ENCODE data around the gene CGA.

- PRO-cap, result unidirectional peak, plus-strand start at chr6:85451904
These were observed 2.0 kb downstream of the NT5E start for GRCh38 chr6:85451840-85452231.

DNA sequence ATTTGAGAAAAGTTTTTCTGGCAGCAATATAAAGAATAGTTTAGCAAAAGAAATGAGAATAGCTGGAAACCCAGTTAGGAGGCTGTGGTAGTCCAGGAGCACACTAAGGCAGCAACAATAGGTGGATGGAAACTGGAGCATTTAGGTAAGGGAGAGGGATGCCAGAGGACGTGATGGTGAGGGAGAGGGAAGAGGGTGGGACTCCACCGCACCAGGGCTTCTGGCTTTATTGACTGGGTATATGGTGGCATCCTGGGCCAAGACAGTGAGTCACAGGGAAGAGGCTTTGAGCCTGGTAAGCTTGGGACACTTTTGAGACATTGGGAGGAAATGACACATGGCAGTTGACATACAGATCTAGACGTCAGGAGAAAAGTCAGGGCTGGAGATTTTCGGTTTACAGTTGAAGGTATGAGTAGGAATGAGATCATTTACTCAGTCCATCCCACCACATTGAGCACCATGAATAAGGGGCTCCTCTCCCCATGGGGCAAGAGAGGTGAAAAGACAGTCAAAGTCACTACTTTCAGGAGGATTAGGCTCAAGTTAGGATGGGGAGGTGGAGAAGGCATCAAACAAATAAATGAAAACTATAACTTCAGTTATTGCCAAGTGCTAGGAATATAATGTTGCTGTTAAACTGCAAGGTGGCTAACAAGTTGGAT lies 14.9 kb downstream of the NT5E start:
- PRO-cap, result no peak

GRCh38 chr6:85551306-85551688 lies 42.4 kb downstream of the SNX14 start:
- PRO-cap, result no peak

DNA sequence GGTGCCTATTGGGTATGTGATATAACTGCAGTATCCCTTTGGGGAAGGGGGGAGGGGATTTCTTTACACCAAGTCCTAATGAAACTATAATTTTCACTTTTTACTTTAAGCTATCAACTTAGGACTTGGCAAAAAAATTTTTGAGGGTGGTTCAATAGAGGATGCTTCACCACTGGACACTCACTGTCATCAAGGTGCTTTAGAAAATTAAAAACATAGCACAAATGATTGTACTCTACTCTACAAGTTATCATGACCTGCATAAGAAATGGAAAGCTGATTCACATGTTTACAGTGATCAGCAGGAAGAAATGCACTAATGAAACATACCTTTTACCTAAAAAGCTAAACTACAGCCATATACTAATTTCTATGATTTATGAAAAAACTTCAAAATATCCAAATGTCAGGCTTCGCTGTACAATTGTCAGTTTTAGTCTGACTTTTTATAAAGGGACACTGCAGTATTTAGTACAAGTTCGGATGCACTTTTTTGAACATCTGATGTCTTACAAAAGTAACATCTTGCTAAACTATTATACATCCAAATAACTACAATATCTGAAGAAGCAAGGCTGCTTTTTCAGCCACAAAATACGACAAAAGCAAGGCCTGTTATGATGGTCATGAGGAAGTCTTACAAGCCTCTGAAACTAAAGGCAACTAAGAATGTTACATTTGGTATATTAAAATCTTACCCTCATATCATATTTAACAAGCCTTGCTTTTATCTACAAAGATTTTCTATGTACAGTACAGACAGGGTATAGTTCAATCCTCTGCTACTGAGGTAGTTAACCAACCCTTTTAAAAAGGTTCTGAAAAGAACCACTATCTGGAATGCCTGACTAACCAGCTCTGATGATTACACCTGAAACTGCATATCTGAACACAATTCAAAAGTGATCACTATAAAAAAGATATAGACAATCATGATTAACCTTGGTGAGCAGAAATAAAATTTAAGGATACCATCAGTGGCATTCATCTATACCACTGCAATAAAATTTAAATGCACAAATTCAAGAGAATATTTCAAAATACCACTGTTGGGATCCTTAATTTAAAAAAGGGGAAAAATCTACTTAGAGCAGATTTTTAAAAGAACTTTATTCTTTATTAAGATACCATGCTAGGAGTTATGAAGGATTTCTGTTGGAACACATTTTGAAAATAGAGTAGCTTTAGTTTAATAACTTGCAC lies 18.2 kb upstream of the SNX14 start:
- PRO-cap, result no peak

DNA sequence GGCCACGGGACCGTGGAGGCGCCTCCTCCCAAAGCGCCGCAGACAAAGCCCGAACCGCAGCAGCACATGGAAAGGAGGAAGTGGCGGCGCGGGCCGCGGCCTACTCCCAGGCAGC lies 282 bp downstream of the SYNCRIP start:
- PRO-cap, result no peak

DNA sequence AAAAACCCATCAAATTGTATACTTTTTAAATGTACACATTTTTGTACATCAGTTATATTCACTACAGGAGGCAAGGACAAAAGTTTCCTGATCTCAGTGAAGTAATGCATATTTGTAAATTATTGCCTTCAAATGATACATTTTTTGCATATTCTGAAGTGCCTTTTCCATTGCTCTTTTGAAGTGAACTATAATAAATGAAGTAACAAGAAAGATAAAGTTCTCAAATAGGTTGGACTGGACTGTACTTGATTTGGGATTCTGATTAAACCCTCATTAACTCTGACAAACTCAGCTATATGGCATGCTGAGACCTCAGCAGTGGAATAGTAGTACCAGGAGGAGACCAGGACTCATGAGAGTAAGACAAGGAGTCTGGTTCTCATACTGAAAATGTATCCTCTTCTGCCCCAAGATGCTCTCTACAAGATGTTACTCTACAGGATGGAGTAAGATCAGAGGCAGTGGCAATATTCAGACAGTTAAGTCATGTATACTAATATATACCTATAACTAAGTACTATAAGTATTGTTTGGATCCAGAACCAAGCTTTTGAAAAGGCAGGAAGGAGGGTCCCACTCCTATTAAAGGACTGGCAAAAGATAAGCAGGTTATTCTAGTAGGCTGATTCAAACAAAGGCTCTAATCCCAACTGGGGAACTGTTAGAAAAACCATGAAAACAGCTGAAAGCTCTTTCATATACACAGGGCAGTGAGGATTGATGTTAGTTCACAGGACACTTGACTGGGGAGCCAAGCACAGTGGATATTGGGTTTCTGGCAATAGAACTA lies 31.9 kb upstream of the SYNCRIP start:
- PRO-cap, result no peak

- PRO-cap, result no peak
These were observed 33.7 kb upstream of the SYNCRIP start for GRCh38 chr6:85676294-85676872.

GRCh38 chr6:85680326-85680902 lies 37.7 kb upstream of the SYNCRIP start:
- PRO-cap, result no peak

- PRO-cap, result no peak
These were observed 362.2 kb upstream of the SYNCRIP start for GRCh38 chr6:86005015-86005214.

GRCh38 chr6:86057166-86057766 lies 414.6 kb upstream of the SYNCRIP start:
- PRO-cap, result no peak

DNA sequence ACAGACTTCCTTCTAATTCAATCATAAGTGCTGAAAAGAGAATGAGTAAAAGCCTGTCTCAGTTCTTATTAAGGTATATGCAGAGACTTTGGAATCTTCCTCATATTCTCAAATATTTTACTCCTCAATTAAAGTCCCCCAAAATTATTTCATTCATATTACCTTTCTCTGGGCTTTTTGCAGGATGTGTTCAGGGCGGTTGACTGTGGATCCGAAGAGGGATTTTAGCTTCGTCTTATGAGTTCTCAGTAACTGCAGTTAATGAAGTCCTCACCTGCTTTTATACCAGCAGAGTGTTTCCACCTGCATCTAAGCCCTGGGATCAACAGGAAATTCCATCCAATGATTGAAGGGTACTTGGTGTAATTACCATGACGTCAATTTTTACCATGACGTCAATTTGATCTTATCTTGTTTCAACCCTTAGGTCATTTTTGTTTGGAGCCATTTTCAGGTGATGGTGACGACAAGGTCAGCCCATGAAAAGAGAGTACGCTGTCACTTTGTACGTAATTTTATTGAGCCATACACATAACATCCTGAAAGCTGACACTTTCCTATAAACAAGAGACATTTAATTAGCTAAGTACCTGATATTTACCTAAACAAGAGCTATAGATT lies at the start of gene CGA:
Gene CGA, minus strand, starts transcription at position 256 of the 621 bp plus-strand sequence.
- PRO-cap, result no peak

GRCh38 chr6:87264383-87264956 lies 57.9 kb upstream of the SMIM8 start:
- PRO-cap, result unidirectional peak, plus-strand start at chr6:87264627

- PRO-cap, result no peak
These were observed 27.6 kb downstream of the ORC3 start for GRCh38 chr6:87617497-87617921.

GRCh38 chr6:87698368-87699111 lies 3.5 kb downstream of the AKIRIN2 start:
- PRO-cap, result no peak

GRCh38 chr6:87702342-87702590 lies 233 bp upstream of the AKIRIN2 start:
- PRO-cap, result bidirectional peak, plus-strand start at chr6:87702528, minus-strand start at chr6:87702232

DNA sequence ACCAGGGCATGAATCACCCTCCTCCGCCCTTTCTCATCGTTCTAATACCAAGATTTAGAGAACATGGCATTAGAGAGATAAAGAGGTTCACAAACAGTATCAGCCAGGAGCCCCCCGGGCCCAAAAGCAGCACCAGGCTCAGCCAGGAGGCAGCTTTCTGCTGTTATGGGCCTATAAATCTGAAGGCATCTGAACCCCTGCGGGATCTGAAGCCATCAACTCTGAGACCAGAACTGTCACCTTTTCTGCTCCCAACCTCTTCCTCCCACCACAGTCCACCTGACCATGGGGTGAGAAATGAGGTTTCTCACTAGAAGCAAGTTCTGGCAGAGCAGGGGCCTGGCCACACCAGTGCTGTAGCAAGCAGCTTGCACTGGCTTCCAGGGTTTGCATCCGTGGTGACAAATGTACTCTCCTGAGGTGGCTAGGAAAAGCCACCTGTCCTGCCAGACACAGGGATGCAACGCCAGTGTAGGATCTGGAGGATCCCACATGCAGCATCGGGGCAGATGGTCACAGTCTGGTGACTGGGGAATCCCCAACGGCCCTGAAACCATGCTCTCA lies 122.3 kb upstream of the SPACA1 start:
- PRO-cap, result no peak

- PRO-cap, result no peak
These were observed 349.0 kb downstream of the RNGTT start for GRCh38 chr6:88614214-88614949.

GRCh38 chr6:89021638-89022146 lies 58.3 kb upstream of the RNGTT start:
- PRO-cap, result no peak

DNA sequence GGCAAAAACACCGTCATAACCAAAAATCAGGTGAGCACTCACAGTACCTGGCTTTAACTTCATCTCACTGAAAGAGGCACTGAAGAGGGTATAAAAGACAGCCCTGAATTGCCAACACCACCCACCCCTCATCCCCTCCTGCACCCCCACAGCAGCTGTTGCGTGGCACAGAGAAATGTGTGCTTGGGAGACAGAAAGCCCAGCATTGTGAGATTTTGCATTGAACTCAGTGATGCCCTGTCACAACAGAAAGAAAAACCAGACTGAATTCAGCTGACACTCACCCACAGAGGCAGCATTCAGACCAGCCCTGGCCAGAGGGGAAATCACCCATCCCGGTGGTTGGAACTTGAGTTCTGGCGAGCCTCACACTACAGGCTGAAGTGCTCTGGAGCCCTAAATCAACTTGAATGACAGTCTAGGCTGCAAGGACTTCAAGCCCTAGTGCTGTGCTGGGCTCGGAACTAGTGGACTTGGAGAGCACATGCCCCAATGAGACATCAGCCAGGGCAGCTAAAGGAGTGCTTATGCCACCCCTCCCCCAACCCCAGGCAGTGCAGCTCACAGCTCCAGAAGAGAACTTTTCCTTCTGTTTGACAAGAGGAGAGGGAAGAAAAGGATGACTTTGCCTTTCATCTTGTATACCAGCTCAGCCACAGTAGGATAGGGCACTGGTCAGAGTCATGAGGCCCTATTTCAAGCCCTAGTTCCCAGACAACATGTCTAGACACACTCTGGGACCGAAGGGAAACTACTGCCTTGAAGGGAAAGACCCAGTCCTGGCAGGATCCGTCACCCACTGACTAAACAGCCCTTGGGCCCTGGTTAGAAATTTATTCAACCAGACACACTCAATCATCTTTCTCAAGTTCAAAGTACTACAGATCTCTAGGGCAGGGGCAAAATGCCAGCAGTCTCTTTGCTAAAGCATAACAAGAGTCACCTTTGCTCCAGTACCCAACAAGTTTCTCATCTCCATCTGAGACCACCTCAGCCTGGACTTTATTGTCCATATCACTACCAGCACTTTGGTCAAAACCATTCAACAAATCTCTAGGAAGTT lies 43.3 kb upstream of the PNRC1 start:
- PRO-cap, result no peak

DNA sequence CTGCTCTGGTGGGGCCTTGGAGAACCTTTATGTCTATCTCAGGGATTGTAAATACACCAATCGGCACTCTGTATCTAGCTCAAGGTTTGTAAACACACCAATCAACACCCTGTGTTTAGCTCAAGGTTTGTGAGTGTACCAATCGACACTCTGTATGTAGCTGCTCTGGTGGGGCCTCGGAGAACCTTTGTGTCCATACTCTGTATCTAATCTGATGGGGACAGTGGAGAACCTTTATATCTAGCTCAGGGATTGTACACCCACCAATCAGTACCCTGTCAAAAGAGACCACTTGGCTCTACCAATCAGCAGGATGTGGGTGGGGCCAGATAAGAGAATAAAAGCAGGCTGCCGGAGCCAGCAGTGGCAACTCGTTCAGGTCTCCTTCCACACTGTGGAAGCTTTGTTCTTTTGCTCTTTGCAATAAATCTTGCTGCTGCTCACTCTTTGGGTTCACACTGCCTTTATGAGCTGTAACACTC lies 15.0 kb upstream of the PNRC1 start:
- PRO-cap, result no peak